ENCODE measurements around a stretch of chr4.

GRCh38 chr4:75642058-75642594, 11.8 kb upstream of the CDKL2 start:
- PRO-cap = no peak

DNA sequence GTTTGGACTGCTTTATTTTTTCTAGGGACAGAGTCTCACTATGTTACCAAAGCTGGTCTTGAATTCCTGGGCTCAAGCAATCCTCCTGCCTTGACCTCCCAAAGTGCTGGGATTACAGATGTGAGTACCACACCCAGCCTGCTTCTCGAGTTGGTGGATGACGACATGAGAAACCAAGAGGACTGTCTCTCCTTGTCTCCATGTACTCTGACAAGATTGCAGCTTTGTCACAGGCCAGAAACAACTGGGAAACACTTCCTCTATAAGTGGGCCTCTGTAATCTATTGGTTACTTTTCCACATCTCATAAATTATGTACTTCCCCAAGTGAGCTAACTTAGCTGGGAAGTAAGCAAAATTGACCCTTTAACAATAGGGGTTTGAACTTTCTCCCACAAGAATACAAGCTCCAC, 14.2 kb upstream of the USO1 start:
- PRO-cap = no peak

GRCh38 chr4:75770644-75771324, 46.4 kb downstream of the USO1 start:
- PRO-cap = no peak

- PRO-cap = no peak
Measured at GRCh38 chr4:75848054-75848590, 54.1 kb downstream of the PPEF2 start.

DNA sequence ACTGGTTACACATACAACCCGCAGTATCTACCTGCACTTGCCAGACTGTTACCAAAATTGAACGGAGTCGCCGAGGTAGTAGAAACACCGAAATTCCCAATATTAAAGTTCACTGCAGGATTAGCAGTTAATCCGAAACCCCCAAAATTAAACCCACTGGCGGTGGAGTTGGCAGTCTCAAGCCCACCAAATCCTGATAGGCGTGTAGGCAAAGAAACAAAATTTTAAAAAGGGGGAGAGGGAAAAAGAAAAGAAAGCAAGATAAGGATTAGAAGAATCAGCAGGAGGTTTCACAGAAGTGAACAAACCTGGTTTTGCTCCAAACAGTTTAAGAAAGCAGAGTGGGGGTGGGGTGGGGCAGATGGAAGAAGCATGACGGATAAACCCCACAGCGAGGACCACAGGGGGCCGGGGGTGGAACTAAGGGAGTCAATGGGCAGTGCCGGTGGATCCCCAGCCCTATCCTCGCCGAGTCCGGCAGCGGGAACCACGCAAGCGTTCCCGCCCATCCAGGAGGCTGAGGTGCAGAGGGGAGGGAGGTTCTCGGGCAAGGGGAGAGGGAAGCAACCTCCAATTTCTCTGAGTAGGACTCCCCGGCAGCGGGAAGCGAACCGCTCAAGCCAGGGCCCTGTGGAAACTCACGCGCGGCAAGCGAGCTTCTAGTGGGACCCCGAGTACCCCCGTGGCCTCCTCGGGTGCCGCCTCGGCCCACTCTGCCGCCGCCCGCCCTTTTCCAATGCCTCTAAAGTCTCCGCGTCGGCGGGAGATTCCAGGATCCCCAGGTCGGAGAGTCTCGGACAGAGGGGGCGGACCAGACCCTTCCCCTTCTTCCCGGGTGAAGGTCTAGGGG, 524 bp downstream of the NUP54 start:
- PRO-cap = unidirectional peak, plus-strand start at position 508 of the sequence; unidirectional peak, minus-strand start at position 715 of the sequence

DNA sequence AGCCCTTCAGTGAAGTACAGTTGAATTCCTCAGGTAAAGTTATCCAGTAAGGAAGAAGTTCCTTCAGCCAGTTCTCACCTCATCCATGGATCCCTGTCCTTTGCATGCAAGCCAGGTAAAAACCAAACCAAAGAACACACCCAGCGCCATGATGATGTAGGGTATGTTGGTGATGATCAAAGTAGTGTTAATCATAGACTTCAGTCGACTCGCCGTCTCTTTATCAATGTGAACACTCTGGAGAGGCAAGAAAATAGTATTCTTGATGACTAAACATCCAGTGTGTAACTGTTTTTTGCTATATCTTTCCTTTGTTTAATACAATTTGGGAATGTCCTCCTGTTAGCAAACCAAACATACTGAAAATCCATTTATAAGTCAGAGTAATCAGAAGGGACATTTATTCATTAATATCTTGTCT, 15.0 kb upstream of the NUP54 start:
- PRO-cap = no peak

DNA sequence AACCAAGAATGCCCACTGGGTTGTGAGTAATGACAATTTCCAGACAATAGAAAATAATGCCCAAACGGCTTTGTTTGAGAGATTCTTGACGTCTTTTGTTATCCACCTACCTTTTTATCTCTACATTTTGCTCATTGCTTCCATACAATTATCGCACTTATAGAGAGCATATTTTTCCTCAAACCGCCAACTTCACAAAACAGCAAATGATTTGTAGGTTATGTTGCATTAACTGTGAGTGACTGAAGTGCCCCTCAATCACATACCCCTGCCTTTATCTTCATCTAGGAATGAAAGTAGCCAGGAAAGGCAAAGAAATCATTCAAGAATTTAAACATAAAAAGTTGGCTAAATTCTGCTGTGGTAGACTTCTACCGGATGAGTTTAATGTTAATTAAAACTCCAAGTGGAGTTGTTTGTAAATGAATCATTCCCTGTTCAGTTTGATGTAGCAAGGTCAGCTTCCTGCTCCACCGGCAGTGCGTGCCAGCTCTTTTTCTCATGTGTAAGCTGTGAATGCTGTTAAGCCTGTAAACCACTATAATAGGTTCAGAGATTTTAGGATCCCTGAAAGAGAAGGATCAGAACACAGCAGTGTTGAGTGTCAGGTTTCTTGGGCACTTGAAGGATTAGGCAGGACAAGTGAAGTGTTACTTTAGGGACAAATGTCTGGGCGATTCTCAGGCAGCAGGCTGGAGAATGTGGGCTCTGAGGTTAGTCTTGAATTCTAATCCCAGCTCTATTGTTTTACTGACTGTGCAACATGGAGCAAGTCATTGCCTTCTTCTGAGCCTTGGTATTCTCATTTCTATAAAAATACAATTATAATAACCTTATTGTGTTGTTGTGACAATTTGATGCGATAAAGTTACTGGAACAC, 111.8 kb downstream of the SHROOM3 start:
- PRO-cap = no peak

DNA sequence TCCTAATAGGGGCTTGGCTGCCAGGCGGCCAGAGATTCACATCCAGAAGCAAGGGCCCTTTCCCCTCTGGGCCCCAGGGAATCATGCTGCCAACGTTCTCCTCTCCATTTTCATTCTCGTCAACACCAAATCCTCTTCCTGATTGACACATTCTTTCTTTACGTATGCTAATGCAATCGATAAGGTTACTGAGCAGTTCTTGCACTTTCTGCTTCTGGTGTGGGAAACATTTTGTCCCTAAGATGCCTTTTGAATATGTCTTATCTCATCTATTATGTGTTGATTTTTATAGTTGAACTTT, 123.8 kb downstream of the SHROOM3 start:
- PRO-cap = no peak

- PRO-cap = no peak
Measured at GRCh38 chr4:76579452-76579792, 144.4 kb downstream of the SHROOM3 start.

DNA sequence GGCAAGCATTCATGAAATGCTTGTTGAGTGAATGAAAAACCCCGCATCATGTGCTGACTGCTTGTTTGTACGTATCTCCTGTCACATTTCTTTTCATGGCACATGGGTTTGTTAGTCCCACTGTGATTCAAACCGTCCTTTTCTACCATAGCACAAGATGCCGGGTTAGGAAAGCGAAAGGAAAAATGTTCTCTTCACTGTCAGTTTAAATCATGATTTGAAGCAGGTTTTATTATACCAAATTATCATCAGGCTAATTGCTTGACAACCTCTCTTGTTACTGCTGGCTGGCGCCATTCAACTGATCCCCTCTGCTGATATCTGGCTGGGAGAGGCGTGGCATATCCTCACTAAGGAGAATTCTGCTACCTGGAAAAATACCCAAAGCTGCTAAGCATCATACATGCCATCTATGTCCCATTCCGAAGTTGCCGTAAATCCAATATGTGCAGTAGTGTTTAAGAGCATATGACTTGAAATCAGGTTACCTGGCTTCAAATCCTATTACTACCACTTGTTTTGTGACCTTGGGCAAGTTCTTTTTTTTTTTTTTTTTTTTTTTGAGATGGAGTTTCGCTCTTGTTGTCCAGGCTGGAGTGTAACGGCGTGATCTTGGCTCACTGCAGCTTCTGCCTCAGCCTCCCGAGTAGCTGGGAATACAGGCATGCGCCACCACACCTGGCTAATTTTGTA, 145.0 kb downstream of the SHROOM3 start:
- PRO-cap = no peak

DNA sequence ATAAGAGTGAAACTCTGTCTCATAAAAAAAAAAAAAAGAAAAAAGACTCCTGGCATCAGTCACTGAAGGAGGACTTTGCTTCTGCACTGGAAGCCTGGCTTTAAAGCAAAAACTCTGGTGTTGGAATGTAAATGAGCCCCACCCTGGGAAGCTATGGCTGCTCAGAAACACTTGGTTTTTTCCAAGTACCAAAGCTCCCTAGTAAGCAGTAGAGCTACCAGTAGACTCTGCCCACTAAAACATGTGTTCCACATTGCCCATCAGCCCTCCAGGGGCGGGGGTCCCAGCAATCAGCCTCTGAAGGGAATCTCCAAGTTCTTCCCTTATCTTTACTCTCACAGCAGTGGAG, 154.4 kb downstream of the SHROOM3 start:
- PRO-cap = no peak

- PRO-cap = no peak
Measured at GRCh38 chr4:76619902-76620710, 185.1 kb downstream of the SHROOM3 start.

- PRO-cap = no peak
Measured at GRCh38 chr4:76674842-76675530, 223.0 kb downstream of the SOWAHB start.

DNA sequence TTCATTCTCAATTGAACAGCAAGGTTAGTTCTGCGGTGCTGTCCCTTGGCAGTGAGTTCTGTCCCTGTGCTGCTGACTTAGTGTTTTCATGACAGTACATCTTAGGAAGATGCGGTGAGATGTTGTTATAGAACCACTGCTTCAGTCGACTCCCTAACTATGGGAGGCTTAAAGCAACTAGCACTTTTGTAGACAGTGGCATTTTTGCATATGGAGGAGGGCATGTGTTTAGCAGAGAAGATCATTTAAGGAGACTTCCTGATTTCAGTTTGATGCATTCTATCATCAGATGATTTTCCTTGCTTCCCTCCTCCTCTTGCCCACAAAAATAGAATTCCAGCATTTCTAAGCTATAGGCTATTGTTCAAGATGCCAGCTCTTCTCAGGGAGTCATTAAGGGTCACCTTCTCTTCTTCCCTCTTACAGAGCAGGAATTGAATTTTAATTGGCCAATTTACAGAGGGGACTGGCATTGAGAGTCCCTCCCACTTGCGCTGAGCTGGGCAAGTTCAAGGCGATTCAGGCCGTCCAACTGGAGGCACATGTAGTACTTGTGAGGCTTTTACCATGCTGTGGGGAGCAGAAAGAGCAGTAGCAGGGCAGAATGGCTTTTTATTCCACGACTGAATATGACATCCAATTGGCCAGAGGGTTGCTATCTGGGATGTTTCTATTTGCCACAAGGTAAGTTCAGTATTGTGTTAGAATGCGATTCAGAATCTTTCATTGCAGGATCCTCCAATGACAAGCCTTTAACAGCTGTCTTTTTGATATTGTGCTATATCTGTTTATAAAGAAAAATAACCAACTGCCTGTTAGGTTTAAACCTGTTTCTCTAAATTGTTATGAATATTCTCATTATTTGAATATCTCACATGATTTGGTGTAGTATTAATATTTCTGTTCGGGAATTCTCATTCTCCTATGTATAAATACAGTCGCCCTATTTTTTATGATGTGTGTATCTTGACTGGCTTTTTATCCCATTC, 181.9 kb downstream of the SOWAHB start:
- PRO-cap = no peak

DNA sequence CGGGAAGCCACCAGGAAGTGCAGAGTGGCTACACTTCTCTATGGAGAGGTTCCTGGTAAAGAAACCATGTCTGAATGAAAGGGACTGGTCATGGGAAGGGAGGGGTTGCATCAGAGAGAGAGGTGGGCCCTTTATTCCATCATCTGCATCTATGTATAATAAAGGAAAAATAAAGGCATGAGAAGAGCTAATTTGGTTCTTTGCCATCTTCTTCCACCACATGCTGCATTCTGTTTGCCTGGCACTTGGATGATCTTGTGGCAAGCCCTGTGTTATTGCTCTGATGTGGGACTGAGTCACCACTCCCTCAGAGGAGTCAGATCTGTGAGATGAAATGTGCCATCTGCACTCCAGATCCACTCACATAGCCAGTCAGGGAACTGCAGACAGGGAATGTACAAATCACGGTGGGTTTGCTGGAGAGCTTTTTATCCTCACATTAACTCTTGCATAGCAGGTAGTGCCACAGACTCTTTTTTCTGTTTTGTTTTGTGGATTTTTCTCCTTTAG, 144.8 kb downstream of the SOWAHB start:
- PRO-cap = no peak

DNA sequence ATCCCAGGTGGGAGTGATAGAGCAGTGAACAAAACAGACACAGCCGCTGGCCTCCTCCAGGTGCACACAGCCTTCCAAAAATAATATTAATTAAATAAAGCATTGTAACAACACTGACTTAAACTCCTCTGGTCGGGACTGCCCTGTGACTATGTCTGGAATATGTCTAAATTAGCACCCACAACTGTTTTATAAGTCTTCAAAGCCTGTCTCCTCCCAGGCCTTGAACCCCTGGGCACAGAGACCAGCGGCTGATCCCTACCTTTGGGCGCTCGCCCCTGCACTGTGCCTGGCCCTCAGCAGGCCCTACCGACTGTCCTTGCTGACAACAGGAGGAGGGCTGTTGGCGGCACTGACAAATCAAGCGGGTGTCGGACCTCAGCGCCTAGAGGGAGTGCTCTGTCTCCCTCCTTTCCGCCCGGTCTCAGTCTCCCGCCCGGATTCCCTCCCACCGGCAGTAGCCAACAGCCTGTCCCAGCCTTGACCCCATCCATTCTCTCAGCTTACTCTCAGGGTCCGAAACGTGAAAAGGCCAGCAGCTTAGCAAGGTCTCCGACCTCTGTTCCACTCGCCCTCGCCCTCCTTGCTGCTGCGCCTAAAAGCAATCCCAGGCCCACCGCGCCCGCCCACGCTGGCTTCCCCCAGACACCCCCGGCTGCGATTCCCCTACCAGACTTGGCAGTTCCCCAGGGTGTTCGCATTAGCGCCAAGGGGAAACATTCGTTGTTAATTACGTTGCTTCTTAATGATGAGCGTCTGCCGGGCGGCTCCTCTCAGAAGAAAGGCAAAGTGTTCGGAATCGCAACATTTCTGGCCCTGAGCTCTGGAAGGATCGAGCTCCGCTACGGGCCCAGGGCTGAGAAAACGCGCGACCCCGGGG, 96.3 kb downstream of the SOWAHB start:
- PRO-cap = no peak

DNA sequence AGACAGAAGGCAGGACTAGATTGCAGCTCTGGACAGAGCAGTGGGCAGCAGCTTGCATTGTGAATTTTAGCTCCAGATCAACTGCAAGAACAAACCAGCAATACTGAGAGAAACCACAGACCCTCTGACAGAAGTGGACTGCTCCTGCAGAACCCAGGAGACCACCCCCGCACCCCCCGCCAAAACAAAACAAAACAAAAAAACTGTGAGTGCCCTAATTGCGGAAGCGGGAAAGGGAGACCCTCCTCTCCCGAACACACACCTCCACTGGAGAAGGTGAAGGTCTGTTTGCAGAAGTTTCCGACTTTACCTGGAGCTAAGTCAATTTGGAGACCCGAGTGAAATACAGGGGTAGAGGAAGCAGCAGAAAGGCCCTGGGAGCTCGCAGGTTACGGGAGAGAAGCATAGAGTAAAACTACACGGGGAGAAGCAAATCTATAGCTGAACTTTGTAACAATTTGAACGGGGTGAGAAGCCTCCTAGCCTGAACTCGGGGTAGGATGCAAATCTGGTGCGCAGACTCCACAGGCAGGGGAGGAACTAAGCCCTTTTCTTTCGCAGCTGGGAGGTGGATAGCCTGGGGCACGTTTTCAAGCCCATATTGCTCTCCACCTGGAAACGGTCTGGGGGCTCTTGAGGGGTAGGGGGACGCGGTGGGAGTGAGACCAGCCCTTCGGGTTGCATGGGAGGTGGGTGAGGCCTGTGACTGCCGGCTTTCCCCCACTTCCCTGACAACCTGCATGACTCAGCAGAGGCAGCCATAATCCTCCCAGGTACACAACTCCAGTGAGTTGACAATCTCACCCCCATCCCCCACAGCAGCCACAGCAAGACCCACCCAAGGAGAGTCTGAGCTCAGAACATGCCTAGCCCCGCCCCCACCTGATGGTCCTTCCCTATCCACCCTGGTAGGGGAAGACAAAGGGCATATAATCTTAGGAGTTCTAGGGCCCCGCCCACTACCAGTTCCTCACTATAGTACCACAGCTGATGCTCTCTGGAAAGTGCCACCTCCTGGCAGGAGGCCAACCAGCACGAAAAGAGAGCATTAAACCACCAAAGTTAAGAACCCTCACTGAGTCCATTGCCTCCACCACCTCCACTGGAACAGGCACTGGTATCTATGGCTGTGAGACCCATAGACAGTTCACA, 30.0 kb downstream of the SOWAHB start:
- PRO-cap = no peak

DNA sequence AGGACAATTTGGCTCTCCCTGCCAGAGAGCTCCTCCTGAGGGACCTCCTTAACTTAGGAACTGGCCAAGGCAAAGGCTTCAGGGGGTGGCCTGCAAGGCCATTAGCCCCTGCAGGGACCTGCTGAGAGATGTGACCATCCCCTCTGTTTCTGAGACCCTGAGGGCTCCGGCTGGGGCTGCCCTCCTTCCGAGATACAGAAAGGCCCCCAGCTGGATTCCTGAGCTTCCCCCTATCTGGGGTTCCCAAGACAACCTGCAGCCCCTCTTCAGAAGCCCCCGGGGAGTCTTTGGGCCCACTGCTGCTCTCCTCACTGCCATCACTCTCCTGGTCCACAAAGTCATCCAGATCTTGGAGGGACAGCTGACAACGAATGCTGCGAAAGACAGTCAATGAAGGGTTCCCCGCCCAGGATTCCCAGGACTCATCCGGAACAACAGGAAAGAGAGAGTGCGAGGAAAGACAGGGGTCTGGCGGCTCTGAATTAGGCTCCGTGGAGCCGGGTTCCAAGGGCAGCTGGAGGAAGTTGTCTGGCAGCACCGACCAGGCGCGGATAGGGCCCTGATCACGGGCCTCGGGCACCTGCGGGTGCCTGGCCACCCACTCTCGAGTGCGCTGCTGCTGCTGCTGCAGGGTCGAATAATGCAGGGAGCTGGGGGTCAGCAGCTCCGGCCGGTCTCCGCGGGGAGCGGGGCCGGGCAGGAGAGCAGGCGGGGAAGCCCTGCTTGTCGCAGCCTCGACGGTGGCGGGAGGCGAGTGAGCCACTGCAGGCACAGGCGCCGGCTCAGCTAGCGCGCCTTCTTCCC, 1.4 kb downstream of the SOWAHB start:
- PRO-cap = no peak

DNA sequence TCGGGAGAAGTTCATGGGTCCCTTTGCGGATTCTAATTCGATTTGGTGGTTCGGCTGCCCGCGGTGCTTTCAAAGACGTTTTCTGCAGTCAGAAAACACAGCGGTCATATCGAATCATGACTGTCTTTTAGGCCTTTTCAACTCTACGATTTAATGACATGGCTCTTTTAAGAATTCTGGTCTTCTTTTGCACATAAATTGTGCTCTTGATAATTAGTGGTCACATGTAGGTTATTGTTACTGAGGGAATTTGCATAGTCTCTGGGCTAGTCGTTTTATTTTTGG, 1.6 kb downstream of the SEPTIN11 start:
- PRO-cap = no peak

- PRO-cap = no peak
Measured at GRCh38 chr4:77020220-77020796, 55.5 kb downstream of the CCNI start.